Left ventricle myocardium (tissue), 1 donor: ENCODE measurements around the genes KIF3A, VDAC1 and SKP1.

DNA sequence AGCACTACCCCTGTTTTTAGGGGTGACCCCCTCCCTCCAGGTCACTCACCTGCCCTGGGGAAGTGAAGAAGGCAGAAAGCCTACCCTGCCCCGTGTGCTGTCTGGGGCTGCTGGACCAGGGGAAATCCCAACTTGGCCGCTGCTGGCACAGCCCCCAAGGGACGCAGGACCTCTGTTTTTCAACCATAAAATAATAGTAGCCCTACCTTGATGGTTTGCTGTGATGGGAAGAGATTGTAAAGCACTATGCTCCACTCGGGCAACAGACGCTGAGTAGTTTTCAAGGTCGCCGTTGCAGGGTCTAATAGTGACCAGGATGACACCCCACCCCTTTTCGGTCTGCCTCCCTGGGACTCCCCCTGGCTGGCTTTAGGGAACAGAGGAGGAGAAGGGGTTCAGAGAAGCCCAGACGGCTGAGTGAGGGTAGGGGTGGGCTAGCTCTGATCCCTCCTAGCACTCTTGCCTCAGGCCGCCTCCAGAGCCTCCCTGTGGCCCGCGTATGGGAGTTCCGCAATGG, 790 bp upstream of the IRF1 start:
- PRO-cap: no peak

DNA sequence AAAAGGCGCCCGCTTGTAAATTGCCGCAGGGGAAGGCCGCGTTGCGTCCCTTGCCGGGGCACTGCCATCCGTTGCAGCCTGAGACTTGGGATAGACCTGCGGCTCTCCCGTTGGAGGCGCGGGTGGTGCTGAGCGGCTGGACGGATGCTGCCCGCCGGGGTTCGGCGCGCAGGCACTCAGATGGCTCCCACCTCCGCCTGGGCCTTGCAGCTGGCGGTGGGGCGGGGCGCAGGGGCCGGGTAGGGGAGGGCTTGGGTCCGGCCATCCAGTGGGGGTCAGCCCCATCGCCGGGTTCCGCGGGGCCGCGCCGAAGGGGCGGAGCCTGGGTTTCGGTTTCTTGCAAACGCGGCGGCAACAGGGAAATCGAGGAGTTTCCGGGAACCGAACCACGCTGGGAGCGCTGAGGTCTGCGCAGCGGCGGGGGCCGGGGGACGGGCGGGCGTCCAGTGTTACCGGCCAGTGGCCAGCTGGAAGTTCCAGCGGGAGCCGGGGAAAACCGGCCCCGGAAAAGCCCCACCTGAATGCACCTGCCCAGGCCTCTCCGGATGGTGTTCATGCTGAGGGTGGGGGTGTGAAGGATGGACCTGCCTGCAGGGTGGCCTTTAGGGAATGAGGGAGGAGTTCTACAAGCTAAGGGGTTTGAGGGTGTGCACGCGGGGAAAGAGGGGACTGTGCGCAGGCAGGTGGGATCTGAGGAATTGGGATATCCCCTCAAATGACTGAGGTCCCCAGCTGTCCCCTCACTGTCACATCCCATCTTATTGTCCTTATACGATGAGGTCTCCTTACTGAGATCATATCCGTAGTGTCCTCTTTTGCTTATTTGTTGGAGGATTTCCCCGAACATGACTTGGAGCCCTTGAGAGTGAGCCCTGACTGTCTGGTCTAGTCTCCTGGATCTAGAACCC, 6.4 kb upstream of the IRF1 start:
- PRO-cap: bidirectional peak, plus-strand start at position 369 of the sequence, minus-strand start at position 178 of the sequence

DNA sequence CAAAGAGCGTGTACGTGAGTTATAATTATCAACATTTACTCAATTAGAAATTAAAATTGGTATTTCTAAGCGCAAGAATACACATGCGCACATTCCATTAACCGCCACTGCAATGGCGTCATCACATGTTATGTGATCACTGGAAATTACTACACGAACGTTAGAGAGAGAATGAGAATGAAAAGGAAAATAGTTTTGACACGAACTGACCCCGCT, 405 bp upstream of the RAD50 start:
- PRO-cap: no peak

GRCh38 chr5:132736636-132737812, at the start of gene KIF3A:
Gene KIF3A (minus strand): TSS chr5:132737546.
- PRO-cap: bidirectional peak, plus-strand start at chr5:132737743, minus-strand start at chr5:132737536

DNA sequence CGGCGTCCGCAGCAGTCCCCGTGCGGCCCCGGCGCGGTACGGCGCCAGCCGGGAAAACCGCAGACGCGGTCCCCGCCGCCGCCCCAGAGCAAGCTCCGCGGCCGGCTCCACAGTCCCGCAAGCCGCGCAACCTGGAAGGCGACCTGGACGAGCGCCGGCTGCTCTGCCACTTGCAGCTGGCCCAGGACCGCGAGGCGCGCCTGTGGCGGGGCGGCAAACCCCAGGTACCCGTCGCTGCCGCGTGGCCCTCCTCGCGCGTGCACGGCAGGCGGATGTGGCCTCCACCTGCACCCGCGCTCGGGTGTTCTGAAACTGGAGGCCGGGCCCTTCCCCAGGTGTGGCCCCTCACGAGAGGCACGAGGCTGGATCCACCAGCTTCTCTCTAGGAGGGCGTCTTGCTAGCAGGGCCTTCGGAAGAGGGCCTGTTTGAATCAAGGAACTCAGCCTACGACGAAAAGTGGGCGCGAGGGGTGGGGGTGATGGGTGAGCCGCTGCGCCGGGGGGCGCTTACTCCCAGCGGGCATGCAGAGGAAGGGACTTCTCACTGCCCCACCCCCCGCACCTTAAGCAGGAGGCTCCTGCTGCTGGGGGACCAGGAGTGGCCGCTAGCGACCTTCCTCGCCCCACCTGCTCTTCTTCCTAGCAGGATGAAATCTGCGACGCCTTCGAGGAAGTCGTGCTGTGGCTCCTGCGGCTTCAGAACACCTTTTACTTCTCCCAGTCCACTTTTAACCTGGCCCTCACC, 647 bp downstream of the CCNI2 start:
- PRO-cap: no peak

GRCh38 chr5:132771405-132771989, 5.5 kb downstream of the SEPTIN8 start:
- PRO-cap: unidirectional peak, plus-strand start at chr5:132771722

DNA sequence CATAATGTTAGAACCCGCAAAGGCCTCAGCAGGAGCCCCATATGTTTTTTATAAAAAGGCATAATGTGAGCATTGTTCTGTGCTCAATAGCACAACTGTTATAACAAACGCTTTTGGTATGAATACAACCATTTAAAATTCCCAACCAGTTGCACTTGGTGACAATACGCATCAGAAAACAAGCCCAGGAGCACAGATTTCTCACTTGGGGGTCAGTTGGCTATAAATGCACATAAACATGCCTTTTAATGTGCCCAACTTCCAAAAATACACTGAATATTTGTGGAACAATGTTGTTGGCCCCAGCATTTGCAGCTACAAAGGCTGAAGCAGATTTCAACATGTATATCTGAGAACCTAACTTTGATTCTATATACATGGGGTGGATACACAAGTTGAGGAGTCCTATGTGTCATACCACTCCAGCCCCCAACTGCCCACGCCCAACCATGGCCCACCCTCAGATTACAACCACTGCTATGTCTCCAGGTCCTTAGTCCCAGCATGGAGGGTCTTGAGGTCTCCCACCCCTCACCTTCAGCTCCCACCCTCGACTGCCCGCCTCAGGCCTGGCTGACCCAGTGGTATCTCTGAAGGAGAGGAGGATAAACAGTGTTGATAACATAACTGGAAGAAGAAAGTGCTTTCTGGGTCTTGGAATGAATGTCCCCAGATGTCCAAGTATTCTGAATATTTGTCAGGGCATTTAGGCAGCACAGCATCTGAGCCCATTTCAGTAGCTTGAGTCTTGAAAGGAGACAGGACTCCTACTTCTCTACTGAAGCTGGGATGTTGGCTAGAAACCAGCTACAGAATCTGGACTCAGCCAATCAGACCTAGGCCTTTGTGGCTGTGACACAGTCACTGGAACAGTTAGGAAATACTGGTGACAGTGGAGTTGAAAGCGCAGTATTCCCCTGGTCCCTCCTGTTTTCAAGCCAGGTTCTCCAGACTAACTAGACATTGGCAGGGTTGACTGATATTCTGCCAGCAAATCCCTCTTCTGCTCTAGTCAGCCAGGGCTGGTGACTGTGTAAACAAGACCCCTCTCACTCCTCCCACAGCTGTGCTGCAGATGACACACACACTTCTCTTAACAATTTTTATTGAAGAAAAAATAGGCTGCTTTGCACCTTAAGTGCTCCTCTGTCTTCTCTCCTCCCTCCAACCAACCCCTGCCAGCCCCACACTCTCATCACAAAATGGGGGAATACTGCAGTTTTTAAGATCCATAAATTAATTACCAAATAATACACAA, 8.4 kb downstream of the SOWAHA start:
- PRO-cap: no peak

DNA sequence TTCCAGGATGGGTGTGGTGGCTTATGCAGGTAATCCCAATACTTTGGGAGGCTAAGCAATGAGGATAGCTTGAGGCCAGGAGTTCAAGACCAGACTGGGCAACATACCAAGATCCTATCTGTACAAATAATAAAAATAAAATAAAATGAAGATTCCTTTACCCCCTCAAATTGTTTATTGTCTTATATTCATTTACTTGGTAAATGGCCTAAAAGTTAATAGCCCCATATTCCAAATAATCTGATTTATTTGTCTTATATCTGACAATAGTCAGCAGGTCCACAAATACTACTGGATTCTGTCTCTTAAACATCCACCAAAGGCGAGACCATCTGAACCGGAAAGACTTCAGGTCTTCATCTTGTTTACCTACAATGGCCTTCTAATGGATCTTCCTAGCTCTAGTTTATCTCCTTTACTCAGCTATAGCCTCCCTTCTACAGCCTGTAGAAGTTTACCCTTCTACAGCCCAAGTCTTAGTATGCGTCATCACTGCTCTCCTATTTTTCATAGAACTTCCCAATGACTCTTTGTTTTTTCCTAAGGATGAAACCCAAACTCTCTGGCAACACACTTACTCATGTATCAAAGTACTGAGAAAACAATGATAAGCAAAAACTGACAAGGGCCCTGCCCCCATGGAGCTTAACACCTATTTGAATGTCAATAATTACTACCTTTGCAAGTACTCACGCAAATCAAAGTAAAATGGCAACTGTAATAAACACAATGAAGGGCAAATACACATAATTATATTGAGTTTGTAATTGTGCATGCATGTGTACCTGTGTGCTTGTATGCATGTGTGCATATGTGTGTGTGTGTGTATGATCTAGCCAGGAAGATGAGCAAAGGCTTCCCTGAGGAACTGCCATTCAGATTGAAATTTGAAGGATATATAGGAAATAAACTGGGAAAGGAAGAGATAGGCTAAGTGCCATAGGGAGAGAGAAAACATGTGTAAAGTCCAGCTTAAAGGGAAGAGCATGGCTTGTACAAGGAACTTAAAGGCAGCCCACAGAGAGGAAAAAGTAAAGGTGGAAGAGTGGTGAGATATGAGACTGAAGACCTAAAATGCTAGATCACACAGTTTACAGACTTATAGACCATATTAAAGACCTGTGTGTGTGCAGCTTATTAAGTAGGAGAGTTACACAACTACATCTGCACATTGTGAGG, 33.7 kb downstream of the LEAP2 start:
- PRO-cap: no peak

GRCh38 chr5:133016183-133016444, 10.2 kb downstream of the ZCCHC10 start:
- PRO-cap: no peak

DNA sequence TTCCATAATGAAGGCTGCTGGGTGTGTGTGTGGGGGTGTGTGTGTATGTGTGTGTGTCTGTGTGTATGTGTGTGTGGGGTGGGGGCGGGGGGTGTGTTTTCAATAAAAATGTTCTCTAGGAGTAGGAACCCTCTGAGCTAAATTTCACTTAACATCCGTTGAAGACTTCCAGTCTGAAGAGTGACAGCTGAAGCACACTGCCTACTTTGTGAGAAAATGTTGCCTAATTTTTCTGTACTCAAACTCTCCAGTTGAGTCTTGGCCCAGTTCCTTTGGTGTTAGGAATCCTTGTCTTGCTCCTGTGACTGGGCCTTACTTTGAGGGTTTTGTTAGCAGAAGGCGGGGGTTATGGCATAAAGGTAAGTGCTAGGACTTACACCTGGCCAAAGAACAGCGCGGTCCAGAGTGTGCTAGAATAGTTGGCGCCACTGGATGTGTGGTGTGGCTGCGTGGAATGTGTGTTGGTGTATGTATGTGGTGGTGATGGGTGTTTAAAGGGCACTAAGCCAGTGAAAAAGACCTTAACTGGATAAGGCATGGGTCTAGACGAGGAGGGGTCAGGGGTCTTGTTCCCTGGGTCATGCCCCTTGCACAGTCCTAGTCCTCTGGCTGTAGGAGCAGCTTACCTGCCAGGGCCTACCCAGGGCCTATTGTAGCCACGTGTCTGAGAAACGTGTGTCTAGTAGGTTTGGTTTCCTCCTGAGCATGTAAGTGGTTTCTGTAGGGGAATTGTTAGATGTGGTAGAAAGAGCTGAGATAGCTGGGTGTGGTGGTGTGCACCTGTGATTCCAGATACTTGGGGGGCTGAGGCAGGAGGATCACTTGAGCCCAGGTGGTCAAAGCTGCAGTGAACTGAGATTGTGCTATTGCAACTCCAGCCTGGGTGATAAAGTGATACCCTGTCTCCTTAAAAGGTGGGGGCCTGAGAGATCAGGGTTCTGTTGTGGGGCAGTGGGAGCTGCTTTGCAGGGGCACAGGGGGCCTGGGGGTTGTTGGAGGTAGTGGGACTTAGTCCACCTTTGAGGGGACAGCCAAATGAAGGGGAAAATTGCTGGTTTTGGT, 55.0 kb downstream of the HSPA4 start:
- PRO-cap: no peak

DNA sequence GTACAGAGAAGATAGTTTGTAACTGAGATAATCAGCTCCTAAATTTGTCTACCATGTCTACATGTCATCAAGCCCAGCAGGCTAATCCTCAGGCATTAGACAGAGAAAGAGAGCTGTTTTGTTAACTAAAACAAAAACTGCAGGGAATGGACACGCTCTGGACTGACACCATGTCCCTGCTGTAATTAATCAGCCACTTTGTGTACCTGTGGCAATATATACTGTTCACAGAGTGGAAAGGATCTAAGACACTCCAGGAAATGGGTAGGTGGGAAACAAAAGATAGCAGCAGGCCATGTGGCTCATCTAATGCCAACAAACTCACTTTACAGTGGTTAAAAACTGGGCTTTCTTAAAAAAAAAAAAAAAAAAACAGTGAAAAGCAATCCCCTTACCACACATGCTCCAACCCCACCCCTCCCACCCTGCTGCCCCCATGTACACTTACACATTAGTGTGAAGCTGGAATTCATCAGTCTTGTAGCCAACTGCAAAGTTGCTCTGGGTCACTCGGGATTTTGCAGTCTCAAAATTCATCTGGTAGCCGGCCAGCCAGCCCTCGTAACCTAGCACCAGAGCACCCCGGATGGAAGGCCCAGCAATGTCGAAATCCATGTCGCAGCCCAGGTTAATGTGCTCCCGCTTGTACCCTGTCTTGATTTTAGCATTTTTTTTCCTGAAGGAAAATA, 12.0 kb upstream of the C5orf15 start:
- PRO-cap: no peak

- PRO-cap: bidirectional peak, plus-strand start at chr5:133994473, minus-strand start at chr5:133994373
These were observed 10.8 kb downstream of the VDAC1 start for GRCh38 chr5:133993844-133994556.

GRCh38 chr5:134004326-134005186, at the start of gene VDAC1:
Gene VDAC1 (minus strand): TSS chr5:134004975.
- PRO-cap: bidirectional peak, plus-strand start at chr5:134004843, minus-strand start at chr5:134004692

- PRO-cap: no peak
These were observed 684 bp upstream of the TCF7 start for GRCh38 chr5:134113871-134114123.

DNA sequence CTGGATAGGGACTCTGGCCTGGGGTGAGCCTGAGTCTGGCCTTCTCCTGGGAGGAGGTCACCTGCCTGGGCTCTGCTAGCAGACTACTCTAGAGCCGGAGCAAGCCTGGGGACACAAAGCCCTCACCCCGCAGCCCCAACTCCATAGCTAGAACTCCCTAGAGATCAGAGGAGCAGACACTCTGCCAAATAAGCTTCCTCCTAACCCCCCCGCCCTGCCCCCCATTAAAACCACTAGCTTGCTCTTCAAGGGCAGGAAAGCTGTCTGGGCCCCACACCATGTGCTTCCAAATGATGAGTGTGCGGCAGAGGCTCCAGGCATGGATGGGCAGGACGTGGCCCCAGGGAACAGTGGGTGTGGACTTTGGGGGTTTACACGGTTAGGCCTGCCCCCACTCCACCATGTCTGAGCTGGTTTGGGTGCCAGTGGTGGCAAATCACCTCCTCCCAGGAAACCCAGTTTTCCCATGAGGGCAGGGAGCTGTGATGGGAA, 10.0 kb downstream of the TCF7 start:
- PRO-cap: no peak

- PRO-cap: no peak
These were observed 12.8 kb downstream of the TCF7 start for GRCh38 chr5:134127053-134127942.

- PRO-cap: bidirectional peak, plus-strand start at chr5:134177299, minus-strand start at chr5:134176950
These were observed at the start of gene SKP1 for GRCh38 chr5:134176077-134177175. Gene SKP1 (minus strand): TSS chr5:134176950.

DNA sequence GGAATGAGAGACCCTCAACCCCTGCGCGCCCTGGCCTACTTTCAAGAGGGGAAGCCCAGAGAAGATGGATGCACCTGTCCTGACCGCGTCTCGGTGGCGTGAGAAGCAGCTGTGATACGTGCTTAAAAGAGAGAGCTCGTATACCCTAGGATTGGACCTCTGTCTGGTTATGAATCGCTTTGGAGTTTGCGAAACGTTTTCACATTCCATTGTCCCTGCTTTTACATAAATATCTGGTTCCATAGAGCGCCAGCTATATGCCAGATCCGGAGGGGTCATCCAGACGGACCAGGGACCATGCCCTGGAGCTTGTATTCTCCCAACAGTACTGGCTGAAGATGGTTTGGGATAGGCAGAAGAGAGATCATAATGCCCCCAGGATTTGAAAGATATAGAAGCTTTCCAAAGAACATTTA, 1.0 kb upstream of the PPP2CA start:
- PRO-cap: no peak

- PRO-cap: unidirectional peak, minus-strand start at chr5:134227433
These were observed 1.4 kb upstream of the PPP2CA start for GRCh38 chr5:134227303-134227613.

- PRO-cap: no peak
These were observed 31.1 kb downstream of the CDKL3 start for GRCh38 chr5:134335921-134336229.